Metastatic Liver Carcinoma in the Adrenal Gland (tissue), 2 donors: Measurements from ENCODE around the genes EPN1, GALP, ZNF749, ZNF419, ZNF416, ZIK1 and ZNF530.

DNA sequence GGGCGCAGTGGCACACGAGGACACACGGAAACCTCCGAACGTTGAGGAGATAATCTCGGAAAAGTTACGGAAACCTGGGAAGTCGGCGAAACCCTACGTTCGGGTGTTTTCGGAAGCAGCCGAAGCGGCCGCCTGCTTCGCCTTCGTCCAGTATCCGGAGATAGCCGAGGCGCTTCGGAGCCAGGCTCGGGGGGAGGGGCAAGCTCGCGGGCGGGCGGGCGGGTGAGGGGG, 218 bp upstream of the U2AF2 start:
- PRO-cap, 2 experiments = peak in 2 of 2 experiments; most common minus-strand start position 152 of the sequence (in 2)

DNA sequence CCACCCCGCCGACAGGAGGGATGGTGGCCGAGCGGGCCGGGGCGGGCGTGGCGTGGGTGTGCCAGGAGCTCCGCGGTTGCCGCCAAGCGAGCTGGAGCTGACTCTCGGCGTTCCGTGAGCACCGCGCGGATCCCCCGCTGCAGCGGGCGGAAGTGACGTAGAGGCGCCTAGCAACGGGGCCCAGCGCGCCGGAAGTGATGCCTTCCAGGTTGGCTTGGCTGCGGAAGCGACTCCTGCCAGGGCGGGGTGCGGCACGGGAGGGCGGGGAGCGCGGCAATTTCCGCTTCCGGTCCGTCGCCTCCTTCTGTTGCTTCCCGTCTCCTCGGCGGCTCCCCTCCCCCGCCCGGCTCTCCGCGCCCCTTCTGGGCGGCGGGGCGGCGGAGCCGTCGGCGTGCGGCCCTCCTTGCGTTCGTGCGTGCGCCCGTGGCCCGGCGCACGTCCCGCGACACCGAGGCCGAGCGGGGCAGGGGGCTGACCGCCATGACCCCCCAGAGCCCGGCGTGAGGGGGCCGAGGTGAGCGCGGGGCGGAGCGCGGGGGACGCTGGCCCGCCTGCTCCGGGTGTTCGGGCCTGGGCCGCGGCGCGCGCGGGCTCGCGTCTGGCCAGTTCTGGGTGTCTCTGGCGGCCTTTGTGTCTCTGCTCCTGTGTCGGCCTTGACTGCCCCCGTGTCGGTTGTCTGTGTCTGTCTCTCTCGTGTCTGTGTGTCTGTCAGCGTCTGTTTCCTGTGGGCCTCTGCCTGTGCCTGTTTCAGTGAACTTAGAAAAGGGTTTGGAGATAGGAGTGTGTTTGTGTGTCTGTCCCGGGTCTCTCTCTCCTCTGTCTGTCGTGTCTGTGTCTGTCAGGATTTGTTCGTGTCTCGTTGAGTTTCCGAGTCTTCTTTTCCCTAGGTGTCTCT, at the start of gene EPN1:
TSS of gene EPN1 (plus strand) at position 305 of the 895 bp plus-strand sequence.
- PRO-cap, 2 experiments = peak in 2 of 2 experiments; most common plus-strand start position 283 of the sequence (in 2); most common minus-strand start position 349 of the sequence (in 2)

GRCh38 chr19:55676380-55676835, 1.4 kb downstream of the EPN1 start:
- PRO-cap, 2 experiments = peak in 2 of 2 experiments; most common plus-strand start chr19:55676626 (in 1); most common minus-strand start chr19:55676496 (in 2)

DNA sequence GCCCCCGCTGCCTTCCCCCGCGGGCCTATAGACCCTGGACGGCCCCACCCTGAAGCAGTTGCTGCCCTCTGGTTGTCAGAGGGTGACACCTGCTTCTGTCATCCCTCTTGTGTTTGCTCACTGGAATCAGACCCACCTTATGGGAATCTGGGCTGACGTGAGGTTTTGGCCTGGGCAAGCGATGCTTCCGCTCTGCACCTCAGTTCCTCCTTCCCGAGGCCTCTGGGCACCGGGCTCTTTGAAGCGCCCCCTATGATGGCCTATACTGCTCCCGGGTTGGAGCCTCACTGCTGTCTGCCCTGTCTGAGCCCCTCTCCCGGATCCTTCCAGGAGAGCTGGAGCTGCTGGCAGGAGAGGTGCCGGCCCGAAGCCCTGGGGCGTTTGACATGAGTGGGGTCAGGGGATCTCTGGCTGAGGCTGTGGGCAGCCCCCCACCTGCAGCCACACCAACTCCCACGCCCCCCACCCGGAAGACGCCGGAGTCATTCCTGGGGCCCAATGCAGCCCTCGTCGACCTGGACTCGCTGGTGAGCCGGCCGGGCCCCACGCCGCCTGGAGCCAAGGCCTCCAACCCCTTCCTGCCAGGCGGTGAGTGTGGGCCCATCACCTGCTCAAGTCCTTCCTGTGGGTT, 19.5 kb downstream of the EPN1 start:
- PRO-cap, 2 experiments = no peak in any of the 2 experiments

DNA sequence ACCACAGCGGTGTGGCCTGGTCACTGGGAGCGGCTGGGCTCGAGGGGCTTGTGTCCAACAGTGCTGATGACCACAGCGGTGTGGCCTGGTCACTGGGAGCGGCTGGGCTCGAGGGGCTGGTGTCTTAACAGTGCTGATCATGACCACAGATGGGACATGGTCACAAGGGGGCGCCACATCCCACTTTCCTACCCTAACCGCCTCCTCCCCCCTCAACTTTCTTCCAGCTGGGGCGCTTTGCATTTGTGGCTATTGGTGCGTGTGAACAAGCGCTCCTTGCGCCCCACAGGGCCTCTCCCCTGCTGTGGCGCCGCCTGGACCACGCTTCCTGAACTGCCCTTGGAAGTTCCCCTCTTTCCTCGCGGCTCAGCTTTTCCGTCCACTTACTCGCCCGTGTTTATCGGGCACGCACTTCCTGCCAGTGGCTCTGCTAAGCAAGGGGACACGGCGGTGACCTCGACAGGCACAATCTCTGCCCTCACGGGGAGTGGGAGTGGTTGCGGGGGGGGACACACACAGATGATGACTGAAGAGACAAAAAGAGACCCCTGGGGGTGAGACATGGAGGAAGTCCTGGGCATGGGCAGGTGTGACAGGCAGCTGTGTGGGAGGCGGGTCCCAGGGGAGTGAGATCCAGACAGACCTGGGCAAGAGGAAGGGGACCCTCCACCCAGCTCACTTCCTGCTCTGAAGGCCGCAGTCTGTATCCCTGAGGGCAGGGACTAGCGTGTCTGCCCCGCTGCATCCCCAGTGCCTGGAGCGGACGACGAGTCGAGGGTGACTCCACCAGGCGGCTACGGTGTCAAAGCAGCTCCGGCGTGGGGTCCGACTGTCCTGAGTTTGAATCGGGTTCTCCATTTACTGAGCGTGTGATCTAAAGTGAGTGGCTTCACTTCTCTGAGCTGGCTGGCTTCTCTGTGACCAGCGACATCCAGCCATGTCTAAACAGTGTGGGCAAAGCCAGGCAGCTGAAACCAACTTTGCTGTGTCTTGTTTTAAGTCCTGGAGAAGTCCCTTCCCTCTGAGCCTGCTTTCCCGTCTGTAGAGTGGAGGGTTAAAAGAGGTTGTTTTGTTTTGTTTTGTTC, 40.2 kb downstream of the ZNF787 start:
- PRO-cap, 2 experiments = no peak in any of the 2 experiments

GRCh38 chr19:56112997-56113565, 8.0 kb downstream of the ZNF787 start:
- PRO-cap, 2 experiments = no peak in any of the 2 experiments

DNA sequence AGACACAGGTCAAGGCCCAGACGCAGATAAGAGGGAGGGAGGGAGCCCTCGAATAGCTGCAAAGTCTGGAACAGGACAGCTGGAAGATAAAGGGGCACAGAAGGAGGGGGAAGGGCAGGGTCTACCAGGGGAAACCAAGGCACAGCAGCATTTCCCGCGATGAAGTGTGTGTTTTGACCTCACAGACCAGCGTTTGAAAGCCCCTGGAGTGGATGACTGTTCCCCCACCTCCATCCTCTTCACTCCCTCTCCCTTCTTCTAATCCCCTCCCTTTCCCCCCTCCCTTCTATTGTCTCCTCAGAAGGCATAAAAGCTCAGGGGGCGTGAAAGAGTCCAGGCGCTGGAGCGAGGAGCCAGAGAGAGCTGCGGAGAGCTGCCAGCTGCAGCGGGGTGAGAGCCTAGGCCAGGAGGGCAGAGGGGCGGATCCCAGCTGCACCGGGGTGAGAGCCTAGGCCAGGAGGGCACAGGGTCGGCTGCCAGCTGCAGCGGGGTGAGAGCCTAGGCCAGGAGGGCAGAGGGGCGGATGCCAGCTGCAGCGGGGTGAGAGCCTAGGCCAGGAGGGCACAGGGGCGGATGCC, at the start of gene GALP:
TSS of gene GALP (plus strand) at position 336 of the 578 bp plus-strand sequence.
- PRO-cap, 2 experiments = no peak in any of the 2 experiments

DNA sequence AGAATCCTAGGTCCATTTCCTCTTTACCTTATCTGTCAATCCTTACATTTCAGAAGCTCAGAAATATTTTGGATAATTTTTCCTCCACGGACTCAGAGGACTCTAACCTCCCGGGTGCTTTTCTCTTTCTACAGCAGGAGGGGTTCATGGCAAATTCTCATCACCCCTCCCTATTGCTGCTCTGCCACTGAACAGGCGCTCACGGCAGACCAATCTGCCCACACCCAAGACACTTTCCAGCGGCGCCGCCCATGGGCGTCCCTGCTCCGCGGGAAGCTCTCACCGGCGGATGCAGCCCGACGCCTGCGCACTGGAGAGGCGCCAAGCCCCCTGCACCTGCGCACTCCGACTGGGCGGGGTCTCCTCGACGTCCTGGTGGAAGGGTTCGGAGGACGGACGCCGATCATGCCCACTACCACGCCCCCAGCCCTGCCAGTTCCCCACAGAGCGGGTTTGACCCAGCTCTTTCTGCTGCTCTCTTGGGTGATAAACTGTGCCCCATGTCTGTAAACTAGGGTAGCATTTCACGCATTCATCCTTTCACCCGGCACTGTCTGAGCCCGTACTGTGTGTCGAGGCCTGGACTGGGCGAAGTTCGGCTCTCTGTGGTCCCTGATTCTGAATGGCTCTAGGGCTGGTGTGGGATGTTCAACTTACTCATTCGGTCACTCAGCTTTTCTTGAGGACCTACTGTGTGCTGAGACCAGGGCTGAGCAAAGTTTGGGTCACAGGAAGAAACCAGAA, 10.7 kb downstream of the ZNF835 start:
- PRO-cap, 2 experiments = no peak in any of the 2 experiments

- PRO-cap, 2 experiments = no peak in any of the 2 experiments
Observed at GRCh38 chr19:56969522-56970226, 129.1 kb upstream of the PEG3 start.

GRCh38 chr19:56981317-56981974, 138.3 kb upstream of the USP29 start:
- PRO-cap, 2 experiments = no peak in any of the 2 experiments

DNA sequence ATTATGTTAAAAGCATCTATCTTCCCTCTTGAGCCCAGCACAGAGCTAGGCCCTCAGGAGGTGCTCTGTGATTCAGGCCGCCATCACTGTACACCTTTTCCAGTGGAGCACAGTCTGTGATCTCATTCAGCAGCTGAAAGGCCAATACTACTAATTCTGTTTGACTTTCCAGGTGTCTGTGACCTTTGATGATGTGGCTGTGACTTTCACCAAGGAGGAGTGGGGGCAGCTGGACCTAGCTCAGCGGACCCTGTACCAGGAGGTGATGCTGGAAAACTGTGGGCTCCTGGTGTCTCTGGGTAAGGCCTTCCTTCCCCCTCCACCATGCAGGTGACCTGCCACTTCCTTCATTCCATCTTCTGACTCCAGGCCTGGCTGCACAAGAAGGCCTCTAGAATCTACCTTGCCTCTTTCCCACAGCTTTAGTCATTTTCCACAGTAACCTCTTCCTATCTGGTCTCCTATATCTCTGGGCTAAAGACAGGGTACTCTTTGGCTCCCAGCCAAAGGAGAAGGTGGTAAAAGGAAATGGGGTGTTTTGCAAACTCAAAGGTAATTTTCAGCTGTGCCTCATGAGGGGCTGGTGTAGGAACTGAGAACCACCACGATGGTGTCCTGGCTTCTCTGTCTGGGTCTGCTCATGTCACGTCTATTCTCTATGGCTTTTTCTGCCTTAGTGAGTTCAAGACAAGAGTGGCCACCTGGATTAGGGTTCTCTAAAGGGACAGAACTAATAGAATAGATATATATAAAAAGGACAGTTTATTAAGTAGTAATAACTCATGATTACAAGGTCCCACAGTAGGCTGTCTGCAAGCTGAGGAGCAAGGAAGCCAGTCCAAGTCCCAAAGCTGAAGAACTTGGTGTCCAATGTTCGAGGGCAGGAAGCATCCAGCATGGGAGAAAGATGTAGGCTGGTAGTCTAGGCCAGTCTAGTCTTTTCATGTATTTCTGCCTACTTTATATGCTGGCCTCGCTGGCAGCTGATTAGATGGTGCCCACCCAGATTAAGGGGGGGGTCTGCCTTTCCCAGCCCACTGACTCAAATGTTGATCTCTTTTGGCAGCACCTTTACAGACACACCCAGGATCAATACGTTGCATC, 2.8 kb downstream of the ZNF264 start:
- PRO-cap, 2 experiments = no peak in any of the 2 experiments

DNA sequence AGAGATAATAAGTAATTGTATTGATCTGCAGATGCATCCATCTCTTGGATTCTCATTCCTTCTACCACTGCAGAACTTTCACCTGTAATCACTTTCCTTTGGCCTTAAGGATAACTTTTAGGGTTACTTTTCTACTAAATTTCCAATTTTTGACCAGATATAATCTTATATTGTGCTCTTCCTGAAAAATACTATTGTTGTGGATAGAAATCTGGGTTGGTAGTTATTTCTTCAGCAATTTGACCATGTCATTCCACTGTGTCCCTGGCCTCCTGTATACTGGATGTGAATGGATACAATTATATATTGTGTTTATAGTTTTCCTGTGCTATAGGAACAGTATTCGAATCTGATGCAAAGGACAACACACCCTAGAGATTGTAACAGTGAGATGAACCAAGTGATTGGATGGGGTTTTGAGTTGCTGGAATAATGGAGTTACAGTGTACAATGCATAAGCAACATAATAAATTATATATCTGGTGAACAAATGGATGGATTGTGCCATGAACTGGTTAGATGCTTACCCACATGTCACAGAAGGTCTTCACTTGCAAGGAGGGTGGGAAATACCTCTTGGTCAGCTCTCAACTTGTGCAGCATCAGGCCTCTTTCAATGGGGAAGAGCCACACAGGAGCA, 12.1 kb upstream of the ZNF543 start:
- PRO-cap, 2 experiments = no peak in any of the 2 experiments

DNA sequence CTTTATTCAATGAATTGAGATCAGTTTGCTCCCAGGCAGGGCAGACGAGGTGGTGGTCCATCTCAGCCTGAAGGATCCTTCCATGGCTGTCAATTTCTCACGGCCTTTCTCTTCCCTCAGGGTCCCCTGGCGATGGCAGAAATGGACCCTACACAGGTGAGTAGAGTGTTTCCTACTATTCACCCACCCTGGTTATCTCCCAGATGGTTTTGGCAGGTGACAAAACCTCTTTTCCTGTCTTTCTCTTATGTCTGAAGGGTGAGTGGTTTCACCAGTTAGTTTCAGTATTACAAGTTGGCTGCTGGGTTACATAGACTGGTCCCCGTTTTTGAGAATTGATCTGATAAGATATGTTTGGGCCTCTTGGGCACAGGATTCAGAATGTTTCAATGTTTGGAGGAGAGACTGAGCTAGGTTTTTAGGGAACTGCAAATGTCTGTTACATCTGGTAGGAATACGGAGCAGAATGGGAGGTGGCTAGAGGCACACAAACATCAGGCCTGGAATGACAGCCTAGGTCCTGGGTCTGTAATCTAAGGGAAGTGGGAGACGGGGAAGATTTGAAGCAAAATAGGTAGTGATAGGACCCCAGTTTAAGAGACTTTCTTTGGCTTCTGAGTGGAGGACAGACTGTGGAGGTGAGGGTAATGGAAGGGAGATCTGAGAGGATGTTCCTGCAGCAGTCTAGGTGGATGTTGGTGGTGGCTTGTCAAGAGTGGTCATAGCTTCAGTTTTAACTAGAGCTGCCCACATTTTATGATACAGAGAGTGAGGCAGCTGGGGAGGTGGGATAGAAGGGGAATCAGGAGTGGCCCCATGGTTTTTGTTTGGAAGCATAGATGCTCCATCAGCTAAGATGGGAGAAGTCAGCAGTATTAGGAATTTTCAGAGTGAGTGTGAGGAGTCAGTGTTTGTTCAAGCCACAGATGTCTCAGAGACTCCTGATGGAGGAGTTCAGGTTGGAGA, 4.7 kb downstream of the ZNF548 start:
- PRO-cap, 2 experiments = no peak in any of the 2 experiments

DNA sequence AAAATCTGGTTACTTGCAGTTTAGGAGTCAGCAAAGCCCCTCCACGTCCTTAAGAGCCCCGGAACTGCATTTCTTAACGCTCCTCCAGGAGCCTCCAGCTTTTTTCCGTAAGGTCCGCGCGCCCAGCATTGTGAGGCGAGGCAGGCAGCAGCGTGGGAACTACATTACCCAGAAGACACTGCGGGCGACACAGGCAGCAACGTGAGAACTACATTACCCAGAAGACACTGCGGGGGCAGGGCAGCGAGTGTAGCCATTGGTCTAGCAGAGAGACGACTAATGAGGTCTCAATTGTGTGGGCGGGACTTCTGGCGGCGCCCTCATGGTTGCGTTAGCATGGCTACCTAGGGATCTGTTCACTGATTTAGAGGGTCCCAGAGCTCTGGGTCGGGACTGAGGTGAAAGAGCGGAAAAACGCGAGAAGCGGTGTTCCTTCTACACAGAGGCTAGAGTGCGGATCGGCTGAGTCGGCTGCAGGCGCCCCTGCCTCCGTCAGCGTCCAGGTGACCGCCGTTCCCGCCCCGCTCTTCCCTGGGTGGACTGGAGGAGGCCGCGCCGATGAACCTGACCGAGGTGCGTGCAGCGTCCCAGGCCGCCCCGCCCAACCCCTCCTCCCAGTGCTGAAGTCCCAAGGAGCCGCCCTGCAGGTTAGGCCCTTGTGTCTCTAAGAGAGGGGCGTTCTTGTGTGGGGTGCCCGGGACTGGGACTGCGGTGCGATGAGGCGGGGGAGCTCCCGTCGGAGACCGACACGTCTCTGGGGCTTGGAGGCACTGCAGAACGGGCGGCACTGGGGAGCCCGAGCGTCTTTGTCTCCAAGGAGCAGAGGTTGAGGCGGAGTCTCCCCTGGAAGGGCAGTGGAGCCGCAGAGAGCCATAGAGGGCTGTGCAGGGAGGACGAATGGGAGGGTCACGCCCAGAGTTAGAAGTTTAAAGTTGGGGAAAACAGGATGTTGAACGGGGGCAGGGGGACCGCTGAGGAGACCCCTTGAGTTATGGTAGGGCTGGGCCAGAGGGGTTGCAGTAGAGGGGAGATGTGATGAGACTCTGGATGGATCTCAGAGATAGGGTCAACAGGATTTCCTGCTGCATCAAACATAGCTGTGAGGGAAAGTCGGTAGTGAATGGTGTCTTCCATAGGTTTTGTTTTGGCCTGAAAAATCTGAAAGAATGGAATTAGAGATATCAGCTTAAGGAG, at the start of gene ZNF749:
TSS of gene ZNF749 (plus strand) at position 305 of the 1,194 bp plus-strand sequence.
- PRO-cap, 2 experiments = peak in 2 of 2 experiments; most common plus-strand start position 362 of the sequence (in 2); most common minus-strand start position 101 of the sequence (in 1)

GRCh38 chr19:57487390-57488350, at the start of gene ZNF419:
TSS of gene ZNF419 (plus strand) at chr19:57487750.
- PRO-cap, 2 experiments = peak in 2 of 2 experiments; most common plus-strand start chr19:57487786 (in 2)

DNA sequence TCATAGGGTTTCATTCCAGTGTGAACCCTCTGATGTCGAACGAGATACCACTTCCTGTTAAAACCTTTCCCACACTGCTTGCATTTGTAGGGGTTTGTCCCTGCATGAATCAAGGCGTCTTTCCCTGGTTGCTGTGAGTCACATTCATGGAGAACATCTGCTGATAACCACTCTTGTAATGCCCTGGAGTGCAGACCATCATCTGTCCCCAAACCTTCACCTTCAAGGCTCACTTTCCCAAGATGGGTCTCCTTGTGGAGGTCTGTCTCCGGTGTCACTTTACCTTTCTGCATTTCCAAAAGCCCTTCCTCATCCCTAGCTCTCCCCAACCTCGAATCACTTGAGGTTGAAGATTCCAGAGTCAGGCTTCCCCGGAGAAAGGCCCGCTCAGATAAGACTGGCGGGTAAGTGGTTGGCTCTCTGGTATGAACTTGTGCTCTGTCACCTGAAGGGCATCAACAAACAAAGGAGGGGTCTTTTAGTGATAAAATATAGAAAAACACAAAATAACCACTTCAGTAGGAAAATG, 12.1 kb downstream of the ZNF550 start:
- PRO-cap, 2 experiments = no peak in any of the 2 experiments

DNA sequence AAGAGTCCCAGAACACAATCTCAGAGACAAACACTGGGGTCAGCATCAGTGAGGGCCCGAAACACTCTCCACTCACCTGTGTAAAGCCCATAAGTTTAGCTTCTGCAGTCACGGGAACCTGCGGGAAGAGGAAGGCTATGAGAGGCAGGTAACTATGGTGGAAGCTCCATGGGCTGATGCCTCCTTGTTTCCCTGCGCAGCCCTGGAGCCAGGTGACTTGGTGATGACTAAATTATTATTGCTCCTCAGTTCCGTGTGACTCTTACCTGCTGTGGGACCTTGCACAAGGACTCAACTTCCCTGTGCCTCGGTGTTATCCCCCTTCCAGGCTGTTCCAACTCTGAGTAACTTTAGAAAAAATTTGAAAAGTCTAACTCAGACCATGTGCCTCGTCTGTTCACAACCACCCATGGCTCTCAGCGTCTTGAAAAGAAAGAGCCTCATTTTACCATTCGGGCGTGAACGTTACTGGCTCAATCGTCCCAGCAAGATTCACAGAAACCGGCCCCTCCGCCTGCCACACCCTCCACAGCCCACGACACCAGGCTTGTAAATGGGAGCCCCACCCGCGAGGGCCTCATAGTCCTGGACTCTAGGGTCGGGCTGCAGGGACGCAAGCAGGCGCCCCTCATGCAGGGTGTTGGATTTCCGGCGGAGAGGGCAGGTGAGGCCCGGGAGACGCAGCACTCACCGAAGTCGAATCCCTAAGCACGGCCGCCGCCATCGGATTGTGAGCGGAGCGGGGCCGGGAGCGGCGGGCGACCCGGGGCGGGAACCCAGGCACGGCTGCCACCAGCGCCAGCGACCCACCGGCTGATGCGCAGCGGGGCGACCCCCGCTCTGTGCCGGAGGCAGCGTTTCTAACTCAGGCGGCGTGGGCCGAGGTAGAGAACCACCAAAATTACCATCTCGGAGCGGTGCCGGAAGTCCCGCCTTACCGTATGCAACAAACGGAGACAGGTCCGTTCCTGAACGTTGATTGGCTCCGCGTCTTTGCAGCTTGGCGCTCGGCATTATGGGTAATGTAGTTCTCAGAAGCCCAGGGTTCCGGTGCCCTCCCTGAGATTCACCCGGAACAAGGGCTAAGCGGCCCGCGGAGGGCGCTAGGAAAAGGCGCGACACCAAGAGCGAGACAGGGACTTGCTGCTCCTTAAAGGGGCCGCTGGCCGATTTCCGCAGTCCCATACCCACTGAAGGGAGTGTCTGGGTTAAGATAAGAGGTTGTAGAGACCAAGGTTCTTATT, at the start of gene ZNF416:
TSS of gene ZNF416 (minus strand) at position 931 of the 1,244 bp plus-strand sequence.
- PRO-cap, 2 experiments = no peak in any of the 2 experiments

GRCh38 chr19:57583202-57584483, at the start of gene ZIK1:
TSS of gene ZIK1 (plus strand) at chr19:57584145.
- PRO-cap, 2 experiments = peak in 2 of 2 experiments; most common plus-strand start chr19:57584145 (in 2); most common minus-strand start chr19:57584017 (in 1)

GRCh38 chr19:57599466-57600417, at the start of gene ZNF530:
TSS of gene ZNF530 (plus strand) at chr19:57599885.
- PRO-cap, 2 experiments = no peak in any of the 2 experiments

DNA sequence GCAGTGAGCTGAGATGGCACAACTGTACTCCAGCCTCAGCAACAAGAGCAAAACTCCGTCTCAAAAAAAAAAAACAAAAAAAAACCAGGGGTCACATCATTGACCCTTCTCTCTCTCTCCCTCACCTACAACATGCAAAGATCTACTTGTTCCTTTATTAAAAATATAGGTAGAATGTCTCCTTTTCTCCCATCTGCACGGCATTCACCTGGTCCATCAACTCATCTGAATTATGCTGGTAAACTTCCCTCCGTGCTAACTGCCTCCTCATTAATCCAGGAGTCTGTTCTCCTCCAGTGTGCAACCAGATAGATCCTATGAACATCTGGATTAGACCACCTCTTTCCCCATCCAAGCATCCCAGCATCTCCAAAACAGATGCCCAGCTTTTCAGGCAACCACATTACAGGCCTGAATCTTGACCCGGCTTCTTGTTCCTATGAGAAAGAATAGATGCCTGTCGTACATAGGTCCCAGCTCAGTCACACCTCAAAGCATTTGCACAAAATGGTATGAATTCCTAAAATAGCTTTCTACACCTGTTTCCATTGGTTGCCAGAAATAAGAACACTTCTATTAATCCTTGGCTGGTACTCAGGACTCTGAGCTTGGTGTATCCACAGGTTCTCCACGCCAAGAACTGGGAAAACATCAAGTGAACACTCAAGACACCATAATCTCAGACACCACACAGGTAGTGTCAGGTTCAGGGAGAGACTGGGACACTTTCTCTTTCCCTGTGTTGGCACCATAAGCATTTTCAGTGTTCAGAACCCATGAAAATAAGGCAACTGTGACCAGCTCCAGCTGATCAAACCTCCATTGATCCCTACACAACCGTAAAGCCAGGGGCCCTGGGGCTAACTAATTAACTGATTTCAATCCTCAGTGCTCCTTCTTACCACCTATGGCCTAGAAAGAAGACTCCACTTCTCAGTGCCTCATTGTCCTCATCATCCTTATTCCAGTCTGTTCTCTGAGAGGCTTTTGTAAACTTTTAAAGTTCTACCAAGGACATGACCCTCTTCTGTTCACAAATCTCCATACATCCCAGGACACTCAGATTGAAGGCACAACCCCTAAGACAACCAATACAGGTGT, 19.0 kb downstream of the ZNF552 start:
- PRO-cap, 2 experiments = no peak in any of the 2 experiments